Occipital lobe (tissue), 2 donors: ENCODE results near the gene GIMAP2.

DNA sequence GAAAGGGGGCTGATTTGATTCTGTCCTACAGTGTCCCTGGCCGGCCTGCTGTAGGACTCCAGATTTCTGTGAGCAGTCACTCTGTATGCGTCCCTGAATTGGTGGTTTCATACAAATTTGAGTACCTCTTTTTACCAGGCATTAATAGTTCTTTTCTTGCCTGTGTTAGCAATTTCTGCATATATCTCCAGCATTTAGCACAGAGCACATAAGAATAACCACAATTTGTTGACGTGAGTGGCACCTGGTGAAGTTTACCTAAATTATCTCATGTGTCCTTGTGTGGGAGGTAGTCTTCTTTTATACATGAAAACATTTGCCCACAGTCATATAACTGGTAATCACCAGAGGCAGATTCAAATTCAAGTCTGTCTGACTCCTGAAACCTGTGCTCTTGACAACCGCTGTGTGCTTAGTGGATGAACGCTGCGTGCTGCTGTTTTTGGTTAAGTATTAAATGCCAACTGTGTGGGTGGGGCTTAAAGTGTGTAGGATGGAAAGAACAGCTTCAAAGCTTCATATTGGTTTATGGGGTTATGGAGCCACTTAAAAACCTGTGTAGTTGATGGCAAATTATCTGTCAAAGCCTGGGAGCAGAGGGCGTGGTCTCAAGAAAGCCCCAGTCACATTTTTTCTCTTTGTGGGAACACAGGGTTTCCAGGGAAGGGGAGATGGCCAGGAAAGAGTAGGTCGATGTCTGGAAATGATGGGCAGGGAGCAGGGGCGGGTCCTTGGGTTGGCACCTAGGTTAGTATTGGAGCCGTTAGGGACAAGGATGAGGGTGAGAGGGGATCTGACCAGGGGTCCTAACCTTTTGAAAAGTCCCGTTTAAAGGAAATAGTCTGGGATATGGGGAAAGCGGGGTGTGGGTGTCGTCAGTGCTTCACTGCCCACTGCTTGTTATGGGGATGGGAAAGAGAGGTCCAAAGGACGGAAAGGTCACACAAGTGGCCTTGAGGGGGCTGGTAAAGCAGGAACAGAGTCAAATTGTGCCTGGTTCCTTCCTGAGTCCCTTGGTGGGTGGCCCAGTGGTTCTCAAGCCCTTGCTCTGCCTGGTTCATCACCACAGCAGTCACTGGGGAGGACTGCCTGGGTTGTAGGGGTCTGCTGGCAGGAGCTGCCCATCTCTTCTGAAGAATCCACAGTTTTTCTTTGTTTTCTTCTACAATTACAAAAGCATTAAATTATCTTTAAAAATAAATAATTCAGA is 2.9 kb upstream of the ZNF775 start:
- RAMPAGE, long total RNA: no peak

- RAMPAGE, long total RNA: no peak
Observed at GRCh38 chr7:150378844-150379201, 307 bp upstream of the ZNF775 start.

DNA sequence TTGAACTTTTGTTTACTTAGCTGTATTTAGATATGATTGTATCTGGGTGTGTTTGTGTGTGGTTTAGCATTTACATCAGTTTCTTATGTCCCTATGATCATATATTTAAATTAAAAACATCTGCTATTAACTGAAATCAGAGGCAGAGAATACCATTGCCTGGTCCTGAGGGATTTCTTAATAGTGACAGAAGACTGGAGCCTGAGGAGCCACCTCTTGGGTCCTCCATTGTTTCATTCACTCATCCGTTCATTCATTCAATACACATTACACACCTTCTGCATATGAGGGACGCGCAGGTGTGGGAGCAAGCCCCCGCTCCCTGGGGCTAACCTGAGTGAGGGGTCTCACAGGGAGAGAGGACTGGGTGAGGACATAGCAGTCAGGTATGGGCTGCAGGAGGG is 4.0 kb downstream of the ZNF775 start:
- RAMPAGE, long total RNA: no peak

- RAMPAGE, long total RNA: no peak
Observed at GRCh38 chr7:150388549-150389322, 9.6 kb downstream of the ZNF775 start.

DNA sequence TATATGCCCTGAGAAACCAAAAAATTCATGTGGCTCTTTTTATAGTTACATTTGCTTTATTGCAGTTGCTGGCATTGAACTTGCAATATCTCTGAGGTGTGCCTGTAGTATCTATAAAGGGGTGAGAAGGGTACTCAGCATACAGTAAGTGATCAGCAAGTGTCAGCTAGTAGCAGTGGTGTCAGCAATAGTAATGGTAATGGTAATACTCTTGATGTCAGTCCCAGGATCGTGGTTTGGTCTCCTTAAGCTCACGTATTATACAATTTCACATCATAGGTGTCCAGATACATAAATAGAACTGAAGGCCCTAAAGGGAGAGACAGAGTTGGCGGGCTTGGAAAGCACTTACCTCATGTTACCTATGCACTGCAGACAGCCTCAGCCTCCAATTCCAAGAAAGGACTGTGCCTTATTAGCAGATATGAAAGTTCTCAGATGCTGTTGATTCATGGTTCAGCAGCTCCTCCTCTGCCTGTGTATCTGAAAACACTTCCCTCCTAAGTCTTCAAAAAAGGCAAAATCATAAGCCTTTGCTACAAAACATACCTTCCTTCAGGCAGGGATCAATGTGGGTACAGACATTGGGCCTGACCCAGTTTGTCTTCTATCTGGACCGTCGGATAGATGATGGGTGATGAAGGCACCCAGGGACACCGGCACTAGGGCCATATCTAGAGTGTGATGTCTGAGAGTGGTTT is 6.5 kb upstream of the GIMAP7 start:
- RAMPAGE, long total RNA: no peak

GRCh38 chr7:150585241-150585463 is 18.0 kb downstream of the GIMAP4 start:
- RAMPAGE, long total RNA: no peak

DNA sequence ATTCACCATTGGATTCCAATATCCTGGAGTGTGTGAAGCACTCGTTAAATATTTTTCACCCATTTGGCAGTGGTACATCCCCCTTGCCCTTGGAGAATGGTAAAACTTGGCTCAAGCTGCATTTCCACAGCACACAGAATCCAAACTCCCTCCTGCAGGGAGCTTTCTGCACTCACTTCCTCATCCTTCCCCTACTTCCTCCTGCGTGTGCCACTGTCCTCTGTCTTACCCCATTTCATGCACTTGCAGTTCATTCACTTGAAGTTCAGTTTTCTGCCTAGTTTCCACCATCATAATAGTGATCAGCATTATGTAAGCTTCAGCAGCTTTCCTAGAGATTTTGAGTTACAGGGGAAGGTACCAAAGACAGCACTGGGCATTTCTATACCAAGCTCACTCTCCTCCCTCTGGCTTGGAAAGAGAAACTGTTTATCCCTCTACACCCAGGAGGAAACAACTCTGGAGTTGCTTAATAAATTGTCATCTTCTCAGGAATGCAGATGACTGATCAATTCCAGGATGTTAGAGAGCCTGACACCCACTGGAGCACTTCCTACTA is 19.3 kb downstream of the GIMAP4 start:
- RAMPAGE, long total RNA: no peak

- RAMPAGE, long total RNA: no peak
Observed at GRCh38 chr7:150677049-150677288, 8.5 kb upstream of the GIMAP2 start.

- RAMPAGE, long total RNA: no peak
Observed at GRCh38 chr7:150685434-150685996, at the start of gene GIMAP2. Gene GIMAP2 (plus strand): TSS chr7:150685706.

GRCh38 chr7:150739356-150739753 is 2.1 kb downstream of the GIMAP5 start:
- RAMPAGE, long total RNA: no peak

GRCh38 chr7:150741927-150743051 is 5.1 kb downstream of the GIMAP5 start:
- RAMPAGE, long total RNA: no peak

GRCh38 chr7:150780156-150780990 is 19.8 kb downstream of the TMEM176B start:
- RAMPAGE, long total RNA: no peak

GRCh38 chr7:150787345-150788328 is 12.5 kb downstream of the TMEM176B start:
- RAMPAGE, long total RNA: no peak

GRCh38 chr7:150852696-150852977 is 320 bp downstream of the AOC1 start:
- RAMPAGE, long total RNA: no peak

- RAMPAGE, long total RNA: no peak
Observed at GRCh38 chr7:151008006-151008505, 16.2 kb downstream of the ATG9B start.

DNA sequence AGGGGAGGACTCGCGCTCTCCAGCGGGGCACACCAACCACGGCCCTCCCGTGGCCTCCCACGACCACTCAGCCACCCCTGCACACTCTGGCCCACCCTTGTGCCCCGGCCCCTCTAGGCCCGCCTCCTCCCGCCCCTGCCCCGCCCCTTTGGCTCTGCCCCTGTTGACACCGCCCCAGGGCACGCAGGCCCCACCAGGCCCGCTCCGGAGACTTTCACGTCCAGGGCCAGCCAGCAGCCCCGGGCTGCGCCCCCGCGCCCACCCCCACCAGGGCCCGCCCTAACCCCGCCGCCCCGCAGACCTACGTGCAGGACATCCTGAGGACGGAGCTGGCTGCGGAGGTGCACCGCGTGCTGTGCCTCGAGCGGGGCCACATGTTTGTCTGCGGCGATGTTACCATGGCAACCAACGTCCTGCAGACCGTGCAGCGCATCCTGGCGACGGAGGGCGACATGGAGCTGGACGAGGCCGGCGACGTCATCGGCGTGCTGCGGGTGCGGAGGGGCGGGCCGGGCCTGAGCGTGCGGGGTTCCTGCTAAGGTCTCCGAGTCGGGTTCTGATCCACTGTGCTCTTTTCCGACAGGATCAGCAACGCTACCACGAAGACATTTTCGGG is 10.8 kb downstream of the ATG9B start:
- RAMPAGE, long total RNA: start-site peak on the minus strand centred at position 375 of the sequence, 30 bp wide, 165 and 55 reads in 2 replicates

DNA sequence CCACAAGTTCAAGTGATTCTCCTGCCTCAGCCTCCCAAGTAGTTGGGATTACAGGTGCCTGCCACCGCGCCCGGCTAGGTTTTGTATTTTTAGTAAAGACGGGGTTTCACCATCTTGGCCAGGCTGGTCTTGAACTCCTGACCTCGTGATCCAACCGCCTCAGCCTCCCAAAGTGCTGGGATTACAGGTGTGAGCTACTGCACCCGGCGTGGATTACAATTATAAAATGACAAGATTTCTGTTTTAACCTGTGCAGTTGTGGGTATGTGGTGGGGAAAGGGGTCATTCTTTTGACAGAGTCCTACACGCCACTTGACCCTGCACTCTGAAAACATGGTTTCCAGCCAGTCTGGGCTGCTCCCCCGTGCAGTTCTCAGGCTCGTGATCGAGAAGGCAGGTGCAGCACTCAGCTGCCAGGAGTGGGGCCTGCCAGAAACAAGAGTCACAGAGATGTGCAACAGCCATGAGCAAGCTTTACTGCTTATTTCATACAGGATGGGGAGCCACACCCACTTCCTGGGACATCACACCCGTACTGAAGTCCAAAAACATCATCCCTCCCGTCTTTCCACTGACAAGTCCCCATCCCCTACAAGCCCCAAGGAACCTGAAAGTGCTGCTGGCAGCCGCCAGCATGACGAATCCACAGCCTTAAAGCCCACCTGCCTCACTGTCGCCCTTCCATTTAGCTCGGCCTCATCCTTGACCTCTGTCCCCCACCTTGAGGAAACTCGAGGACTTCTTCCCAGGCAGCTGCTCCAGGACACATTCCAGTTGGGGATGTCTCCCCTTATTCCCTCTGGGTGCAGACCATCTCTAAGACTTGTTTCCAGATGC is 9.4 kb downstream of the ATG9B start:
- RAMPAGE, long total RNA: no peak

DNA sequence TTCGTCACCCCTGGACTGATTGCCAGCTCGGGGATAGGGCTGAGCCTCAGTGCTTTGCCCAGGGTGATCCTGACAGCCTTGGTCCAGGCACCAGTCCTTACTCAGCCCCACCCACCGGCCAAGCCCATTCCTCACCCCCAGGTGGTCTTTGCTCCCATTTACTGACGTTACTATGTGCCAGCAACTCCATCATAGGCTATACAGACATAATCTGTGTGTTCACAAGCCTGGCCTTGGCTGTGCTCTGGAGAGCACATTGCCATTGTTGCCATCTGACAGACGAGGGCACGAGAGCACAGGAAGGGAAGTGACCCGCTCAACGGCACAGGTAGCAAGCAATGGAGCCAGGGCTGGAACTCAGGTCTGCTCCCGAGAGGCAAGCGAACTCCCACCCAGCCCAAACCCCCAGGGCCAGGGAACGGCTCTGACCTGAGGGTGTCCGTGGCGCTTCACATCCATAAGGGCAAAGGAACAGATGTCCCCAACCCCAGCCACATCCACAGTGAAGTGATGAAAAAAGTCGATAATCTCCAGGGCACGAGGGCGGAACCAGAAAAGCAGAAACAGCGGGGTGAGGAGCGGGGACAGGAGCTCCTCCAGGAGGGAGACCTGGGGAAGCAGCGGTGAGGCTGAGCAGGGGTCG is 6.7 kb downstream of the ATG9B start:
- RAMPAGE, long total RNA: no peak

- RAMPAGE, long total RNA: no peak
Observed at GRCh38 chr7:151019075-151019379, 5.3 kb downstream of the ATG9B start.

DNA sequence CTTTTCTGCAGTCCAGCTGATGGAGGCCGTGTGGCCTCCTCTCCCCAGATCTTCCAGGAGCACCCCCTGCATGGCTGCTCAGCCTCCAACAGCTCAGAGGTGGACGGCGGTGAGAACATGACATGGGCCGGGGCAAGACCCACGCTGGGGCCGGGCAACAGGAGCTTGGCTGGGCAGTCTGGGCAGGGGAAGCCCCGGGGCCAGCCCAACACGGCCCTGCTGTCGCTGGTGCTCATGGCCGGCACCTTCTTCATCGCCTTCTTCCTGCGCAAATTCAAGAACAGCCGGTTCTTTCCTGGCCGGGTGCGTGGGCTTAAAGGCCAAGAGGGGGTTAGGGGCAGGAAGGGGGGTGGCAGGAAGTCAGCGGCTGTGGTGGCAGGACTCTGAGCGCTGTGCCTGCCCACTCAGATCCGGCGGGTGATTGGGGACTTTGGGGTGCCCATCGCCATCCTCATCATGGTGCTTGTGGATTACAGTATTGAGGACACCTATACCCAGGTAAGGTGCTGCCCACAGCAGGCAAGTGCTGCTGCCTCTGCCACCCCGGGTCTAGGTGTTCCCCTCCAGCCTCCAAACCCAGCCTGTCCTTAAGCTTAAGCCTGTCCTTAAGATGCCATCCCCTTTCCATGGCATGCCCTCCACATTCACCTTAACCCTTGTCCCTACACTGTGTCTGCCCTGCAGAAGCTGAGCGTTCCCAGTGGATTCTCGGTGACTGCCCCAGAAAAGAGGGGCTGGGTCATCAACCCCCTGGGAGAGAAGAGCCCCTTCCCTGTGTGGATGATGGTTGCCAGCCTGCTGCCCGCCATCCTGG is 6.4 kb downstream of the FASTK start:
- RAMPAGE, long total RNA: no peak